ENCODE measurements around the genes AMER3, POTEE and MZT2A.

GRCh38 chr2:129980197-129980771 is 818 bp downstream of the RAB6C start:
- PRO-cap, 2 experiments, result peak in 2 of 2 experiments; most common plus-strand start chr2:129980526 (in 2)

GRCh38 chr2:130336944-130337815 is 4.8 kb downstream of the CCDC115 start:
- PRO-cap, 2 experiments, result no peak in any of the 2 experiments

DNA sequence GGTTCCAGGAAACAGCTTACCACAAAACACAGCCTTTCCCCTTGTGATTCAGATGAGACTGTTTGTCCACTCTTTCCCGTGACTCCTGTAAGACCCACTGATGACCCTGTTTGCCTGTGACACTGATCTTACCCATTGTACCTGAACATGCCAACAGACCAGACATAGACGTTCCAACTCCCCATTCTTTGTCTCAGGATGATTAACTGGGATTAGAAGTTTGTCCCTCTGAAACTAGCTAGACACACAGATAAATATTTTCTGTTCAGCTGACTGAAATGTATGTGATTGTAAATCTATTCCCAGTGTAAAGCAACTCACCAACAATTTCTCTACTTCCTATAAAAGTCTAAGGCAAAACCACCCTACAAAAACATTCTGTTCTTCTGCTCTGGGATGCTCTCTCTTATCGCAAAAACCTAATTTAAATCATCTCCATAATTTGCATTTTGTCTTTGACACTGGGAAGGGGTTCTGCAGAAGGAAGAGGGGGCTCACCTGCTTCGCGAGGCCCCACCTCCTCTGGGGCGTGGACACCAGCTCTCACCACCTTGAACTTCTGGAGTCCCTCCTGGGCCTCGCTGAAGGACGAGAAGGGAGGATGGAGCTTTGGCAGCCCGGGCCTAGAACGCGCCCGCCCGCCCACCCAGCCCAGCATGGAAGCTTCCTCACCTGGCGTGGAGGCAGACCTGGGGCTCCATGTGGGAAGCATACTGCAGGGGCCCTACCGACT is 629 bp downstream of the CCDC115 start:
- PRO-cap, 2 experiments, result peak in 1 of 2 experiments; most common plus-strand start position 591 of the sequence (in 1)

- PRO-cap, 2 experiments, result no peak in any of the 2 experiments
These were observed 35.3 kb upstream of the GPR148 start for GRCh38 chr2:130693489-130694030.

DNA sequence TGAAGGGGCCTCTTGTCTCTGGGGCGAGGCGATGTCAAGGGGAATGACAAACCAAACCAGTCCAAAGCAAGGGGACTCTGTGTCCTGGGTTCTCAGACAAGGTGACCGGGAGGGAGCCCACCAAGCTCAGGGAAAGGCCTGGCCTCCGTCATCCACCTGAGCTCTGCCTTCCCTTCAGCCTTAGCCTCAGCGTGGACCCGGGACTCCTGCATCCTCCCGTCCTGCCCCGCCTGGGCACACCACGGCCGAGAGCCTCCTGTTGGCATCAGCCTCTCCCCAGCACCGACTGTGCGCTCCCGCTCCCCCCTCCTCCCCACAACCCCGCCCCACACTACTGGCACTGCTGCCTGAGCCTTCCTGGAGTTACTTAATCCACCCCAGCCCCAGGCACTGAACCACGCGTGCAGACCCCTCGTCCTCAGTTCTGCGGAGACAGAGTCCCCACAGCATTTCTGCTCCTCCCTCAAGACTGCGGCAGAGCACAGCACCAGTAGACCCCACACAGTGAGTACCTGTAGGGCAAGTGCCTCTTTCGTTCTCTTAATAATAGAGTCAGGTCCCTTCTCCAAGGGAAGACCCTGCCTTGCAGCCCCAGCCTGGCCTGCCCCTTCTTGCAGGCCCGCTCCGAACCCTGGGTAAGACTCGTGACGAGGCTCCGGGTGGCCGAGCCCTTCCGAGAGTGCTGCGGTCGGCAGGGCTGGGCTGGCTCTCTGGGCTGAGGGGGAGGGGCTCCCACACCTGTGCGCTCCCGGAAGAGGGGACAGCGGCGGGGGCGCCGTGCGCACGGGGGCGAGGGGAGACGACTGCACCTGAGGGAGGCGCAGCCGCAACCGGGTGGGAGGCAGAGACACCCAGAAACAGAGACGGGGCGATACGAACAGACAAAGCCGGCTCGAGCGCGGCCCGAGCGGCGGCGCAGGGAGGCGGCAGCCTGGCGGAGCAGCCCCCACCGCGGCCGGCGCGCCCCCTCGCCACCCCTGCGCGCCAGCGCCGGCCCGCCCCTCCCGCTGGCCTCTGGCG is at the start of gene AMER3:
TSS of gene AMER3 (plus strand) at position 370 of the 1,020 bp plus-strand sequence.
- PRO-cap, 2 experiments, result no peak in any of the 2 experiments

DNA sequence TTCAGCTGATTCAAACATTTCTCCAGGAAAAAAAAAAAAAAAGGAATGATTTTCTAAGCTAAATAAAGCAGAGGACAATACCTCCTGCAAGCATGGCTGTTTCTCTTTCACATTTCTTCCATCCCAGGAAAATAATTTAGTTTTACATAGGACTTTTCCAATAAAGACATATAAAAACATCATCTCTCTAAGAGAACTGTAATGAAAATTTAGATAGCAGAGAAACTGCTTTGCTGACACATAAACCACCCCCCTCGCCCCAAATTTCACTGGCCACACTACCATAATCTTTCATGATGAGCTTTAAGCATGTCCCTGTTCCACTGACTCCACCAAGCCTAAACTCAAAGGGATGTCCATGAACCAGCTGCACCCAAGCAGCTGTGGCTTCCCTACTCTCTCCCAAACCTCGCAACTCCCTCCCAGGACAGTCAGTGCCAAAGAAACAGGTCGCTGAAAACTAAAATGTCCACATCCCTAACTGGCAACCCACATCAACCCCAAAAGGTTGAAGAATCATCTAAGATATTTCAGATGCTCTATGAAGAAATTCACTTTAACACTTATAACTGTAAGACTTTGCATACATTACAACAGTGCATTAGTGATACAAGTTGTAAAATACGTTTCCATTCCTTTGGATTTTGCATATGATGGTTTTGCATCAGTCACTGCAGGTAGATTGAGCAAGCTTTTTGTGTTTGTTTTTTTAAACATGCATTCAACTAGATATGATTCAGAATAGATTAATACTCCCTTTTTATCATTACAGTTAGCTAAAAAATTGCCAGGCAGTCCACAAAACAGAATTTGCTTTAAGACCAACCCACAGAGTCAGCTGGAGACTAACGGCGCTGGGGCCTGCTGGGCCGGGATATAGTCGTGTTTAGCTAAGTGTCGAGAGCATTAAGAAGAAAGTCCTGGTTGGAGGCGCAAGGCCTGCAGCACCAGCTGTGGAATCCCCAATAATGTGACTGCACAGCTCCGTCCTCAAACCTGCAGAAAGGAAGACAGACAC is 41.5 kb downstream of the FAM168B start:
- PRO-cap, 2 experiments, result no peak in any of the 2 experiments

GRCh38 chr2:131208841-131210021 is at the start of gene POTEE:
TSS of gene POTEE (plus strand) at chr2:131209536.
- PRO-cap, 2 experiments, result no peak in any of the 2 experiments

- PRO-cap, 2 experiments, result peak in 2 of 2 experiments; most common plus-strand start chr2:131492541 (in 1); most common minus-strand start chr2:131492394 (in 2)
These were observed at the start of gene MZT2A for GRCh38 chr2:131491899-131492650. TSS of gene MZT2A (minus strand) at chr2:131492397.

- PRO-cap, 2 experiments, result no peak in any of the 2 experiments
These were observed 154.0 kb downstream of the CCDC74A start for GRCh38 chr2:131681791-131682059.

DNA sequence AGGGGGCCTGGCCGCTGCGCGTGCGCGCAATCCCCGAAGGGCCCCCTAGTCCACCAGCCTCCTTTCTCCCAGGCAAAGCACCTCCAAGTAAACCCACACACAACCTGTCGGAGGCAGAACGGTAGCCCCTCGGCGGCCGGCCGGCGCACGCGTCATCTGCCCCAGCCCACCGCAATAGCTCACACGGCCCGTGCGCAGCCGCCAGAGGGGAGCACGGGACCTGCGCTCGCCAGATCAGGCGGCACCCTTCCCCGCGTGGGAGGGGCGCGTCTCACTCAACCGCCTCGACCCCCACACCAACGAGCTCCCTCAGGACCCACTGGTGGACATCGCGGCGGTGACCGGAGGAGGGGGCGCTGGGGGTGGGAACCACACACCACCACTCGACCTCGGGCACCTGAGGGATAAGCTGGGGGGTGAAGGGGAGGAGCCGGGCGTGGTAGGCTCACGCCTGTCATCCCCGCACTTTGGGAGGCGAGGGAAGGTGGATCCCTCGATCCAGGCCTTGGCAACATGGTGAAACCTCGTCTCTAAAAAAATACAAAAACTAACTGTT is 96.1 kb upstream of the ANKRD30BL start:
- PRO-cap, 2 experiments, result no peak in any of the 2 experiments

DNA sequence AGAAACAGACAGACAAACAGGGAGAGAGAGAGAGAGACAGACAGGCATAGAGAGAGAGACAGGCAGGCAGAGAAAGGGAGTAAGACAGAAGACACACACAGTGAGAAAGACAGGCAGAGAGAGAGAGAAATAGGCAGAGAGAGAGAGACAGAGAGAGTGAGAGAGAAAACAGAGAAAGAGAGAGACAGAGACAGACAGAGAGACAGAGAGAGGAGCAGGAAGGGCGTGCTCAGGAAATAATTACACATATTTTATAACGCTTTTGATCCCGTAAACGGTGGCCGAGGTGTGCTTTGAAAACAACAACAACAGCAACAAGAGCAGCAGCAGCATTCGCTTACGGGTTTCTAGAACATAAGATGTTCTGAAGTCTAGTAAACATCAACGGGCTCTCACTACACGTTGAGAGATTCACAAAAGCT is 105.5 kb upstream of the ANKRD30BL start:
- PRO-cap, 2 experiments, result no peak in any of the 2 experiments

GRCh38 chr2:132353541-132353932 is 63.1 kb upstream of the GPR39 start:
- PRO-cap, 2 experiments, result no peak in any of the 2 experiments

DNA sequence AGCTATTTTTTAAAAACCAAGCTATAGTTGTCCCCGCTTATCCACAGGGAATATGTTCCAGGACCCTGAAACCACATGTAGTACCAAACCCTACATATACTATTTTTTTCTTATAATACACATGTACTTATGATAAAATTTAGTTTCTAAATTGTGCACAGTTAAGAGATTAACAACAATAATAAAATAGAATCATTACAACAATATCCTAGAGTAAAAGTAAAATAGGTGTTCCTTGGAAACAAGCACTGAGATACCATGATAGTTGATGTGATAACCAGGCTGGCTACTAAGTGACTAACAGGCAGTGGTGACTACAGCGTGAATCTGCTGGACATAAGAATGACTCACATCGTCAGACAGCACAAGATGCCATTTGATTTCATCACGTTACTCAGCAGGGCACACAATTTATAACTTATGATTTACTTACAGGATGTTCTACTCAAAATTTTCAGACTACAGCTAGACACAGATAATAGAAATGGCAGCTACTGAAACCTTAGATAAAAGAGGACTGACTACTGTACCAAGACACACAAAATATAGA is 367.3 kb downstream of the NCKAP5 start:
- PRO-cap, 2 experiments, result no peak in any of the 2 experiments

GRCh38 chr2:133489811-133490497 is 78.3 kb downstream of the NCKAP5 start:
- PRO-cap, 2 experiments, result no peak in any of the 2 experiments

DNA sequence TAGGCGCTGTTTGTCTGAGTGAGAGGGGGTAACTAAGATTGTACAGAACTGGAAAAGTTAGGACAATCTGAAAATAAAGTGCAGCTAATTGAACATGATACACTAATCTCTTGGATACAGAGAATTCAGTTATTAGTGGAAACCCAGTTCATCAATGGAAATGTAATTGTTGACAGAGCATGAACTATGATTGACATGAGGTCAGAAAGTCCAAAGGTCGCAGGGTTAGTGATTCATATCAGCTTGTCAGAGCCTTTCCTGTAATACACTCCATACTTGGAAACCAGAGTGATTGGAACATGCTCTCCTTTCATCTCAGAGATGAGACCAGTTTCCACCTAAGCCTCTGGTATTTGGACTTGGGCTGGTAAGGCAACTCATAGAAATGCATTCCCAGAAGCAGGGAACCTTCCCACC is 8.4 kb upstream of the NCKAP5 start:
- PRO-cap, 2 experiments, result no peak in any of the 2 experiments

GRCh38 chr2:133657521-133658141 is 89.4 kb upstream of the NCKAP5 start:
- PRO-cap, 2 experiments, result no peak in any of the 2 experiments

DNA sequence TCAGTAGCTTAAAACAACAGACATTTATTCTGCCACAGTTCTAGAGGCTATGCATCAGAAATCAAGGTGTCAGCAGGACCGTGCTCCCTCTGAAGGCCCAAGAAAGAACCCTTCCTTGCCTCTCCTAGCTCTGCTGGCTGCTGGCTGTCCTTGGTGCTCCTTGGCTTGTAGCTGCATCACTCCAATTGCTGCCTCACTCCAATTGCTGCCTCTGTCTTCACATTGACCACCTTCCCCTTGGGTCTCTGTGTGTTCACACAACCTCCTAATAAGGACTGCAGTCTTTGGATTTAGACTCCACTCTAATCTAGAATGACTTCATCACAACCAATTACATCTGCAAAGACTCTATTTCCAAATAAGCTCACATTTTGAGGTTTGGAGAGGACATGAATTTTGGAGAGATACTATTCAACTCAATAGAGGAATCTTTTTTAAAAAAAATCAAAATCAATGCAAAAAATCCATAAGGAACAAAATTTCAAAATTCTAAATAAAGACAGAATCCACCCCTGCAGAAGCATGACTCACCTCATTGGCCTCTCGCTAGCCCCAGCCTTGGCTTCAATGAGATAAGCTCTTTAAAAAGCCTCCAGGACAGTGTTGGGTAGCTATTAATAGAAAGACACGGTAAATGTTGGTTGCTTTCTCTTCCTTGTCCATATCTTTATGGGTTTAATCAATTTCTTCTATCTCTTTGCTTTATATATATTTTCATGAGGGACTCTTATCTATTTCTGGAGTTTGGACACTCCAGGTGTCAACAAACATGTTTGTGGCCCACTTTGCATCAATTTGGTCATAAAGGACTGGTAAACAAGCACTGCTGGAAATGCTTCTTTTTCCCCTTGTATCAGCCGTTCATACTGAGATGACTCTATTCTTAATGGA is 267.6 kb upstream of the MGAT5 start:
- PRO-cap, 2 experiments, result no peak in any of the 2 experiments

- PRO-cap, 2 experiments, result no peak in any of the 2 experiments
These were observed 166.7 kb upstream of the MGAT5 start for GRCh38 chr2:134087175-134087641.

- PRO-cap, 2 experiments, result no peak in any of the 2 experiments
These were observed 112.3 kb upstream of the MGAT5 start for GRCh38 chr2:134141365-134142270.

- PRO-cap, 2 experiments, result no peak in any of the 2 experiments
These were observed 48.5 kb upstream of the MGAT5 start for GRCh38 chr2:134205141-134205970.